Temporal lobe (tissue), 2 donors: ENCODE data around the genes PLEKHA6 and LRRN2.

GRCh38 chr1:203272876-203273908 lies 32.1 kb upstream of the BTG2 start:
- RAMPAGE, long total RNA = no peak

- RAMPAGE, long total RNA = no peak
These were observed 23.2 kb upstream of the BTG2 start for GRCh38 chr1:203281914-203282733.

DNA sequence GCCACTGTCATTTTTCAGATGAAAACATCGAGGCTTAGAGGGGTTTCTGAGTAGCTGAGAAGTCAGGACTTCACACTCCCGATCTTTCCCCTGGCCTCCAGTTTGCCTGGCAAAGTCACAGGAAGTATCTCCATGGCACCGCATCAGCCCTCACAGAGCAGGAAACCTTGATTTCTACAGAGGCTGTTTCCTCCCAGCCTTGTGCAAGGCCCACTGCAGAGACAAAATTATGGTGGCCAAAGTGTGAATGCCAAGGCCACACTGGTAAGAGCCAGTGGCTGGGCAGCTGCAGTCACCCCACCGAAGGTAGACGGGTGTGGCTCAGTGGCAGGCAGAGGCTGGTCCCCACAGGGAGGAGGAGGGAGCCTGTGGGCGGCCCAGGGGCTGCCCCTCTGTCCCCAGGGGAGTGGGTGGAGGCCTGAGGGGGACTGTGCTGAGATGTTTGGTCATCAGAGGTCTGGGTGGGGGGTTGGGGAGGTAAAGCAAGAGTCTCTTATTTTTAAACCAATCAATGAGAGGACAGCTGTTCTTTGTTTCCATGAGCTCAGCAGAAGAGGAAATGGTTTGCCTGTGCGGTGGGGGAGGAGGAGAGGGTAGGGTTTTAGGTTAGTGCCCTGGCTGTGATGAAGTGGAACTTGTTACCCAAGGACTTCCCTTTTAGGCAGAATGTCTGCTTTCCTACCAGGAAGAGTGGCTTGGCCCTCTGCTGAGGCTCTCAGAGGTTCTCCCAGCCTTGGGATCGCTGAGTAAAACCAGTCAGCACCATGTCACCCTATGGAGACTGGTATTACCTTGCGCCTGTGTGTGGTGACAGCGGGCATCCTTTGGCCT lies 18.1 kb upstream of the BTG2 start:
- RAMPAGE, long total RNA = no peak

- RAMPAGE, long total RNA = no peak
These were observed 20.0 kb downstream of the BTG2 start for GRCh38 chr1:203324942-203326077.

DNA sequence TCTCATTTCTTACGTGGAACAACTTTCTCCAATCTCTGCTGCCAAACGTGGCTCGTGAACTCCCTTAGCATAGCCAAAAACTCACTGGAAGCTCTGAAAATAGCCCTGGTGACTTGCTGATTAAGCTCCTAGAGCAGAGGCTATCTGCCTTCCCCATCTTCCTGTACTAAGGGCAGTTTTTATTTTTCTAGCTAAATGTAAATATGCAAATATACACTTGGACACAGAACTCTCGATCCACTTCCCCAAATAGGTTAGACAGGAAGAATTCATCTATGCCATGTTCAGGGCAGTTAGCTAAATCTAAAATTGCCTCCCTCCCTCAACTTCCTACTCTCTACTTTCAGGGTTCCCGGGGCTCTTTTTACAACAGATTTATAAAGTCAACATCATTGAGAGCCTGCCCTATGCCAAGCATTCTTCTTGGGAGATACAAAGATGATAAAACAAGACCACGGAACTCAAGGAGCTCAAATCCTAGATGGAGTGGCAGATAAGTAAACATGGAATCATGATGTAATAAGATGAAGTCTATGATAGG lies 59.4 kb upstream of the FMOD start:
- RAMPAGE, long total RNA = no peak

GRCh38 chr1:204081782-204082405 lies 9.0 kb downstream of the SOX13 start:
- RAMPAGE, long total RNA = no peak

DNA sequence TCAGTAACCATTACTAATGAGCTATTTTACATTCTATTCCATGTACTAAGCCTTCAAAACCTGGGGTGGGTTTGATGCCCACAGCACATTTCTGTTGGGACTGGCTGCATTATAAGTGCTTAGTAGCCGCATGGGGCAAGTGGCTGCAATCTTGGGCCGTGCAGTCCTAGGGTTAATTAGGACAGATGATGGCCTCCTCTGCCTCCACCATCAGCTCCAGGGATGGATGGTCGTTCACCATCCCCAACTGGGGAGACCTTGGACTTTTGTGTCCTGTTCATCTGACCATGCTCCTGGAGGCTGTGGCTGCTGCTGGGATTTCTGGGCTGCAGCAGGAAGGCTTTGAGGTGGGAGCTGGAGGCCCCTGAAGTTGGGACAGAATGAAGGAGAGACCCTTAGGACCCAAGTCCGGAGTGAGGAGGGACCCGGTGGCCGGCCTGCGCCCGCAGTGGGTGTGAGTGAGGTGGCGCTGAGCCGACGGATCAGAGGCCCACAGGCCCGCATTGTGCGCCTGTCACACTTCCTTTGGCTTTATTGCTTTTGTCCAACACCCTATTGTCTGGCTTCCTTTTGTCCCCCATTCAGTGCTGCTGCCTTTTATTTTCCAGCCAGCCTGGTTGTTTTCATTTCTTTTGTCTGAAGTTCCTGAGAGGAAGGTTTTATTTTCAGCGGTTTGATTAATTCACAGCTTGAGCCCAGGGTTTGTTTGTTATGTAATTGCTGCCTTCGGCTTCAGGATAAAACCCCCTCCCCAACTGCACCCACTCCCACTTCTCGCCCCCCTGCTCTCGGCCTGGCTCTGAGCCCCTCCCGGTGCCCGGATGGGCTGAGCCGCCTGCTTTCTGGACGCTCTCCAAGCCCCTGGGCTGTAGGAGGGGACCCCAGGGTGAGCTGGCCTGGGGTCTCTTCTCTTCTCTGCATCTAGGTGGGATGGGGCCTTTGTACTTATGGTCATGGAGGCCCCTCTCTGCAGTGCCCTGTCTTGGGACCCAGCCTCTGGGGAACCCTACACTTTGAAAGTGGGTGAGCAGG lies 35.6 kb downstream of the SOX13 start:
- RAMPAGE, long total RNA = no peak

- RAMPAGE, long total RNA = no peak
These were observed 20.8 kb downstream of the ETNK2 start for GRCh38 chr1:204130787-204131760.

GRCh38 chr1:204198082-204199146 lies 2.1 kb upstream of the KISS1 start:
- RAMPAGE, long total RNA = no peak

DNA sequence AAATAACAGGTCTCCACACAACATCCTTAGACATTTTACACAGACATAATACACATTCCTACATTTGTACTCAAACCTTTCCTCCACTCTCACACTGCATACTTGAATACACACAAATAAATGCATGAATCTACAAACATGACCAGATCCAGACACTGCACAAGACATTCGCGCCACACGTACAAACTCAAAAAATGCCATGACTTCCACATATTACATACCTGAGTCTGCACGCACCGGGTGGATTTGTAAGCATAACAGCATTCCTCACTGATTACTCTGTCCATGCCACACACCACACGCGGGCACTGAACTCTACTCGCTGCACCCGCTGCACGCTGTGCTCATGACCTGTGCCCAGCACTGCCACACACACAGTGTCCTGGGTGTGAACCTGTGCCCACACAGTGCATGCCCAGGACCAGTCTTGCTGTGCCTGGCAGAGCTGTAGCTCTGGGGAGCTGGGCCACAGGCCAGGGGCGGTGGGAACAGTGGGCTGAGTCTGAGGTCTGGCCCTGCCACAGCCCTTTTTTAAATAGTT lies 12.0 kb upstream of the GOLT1A start:
- RAMPAGE, long total RNA = no peak

- RAMPAGE, long total RNA = no peak
These were observed 14.2 kb upstream of the GOLT1A start for GRCh38 chr1:204227862-204228467.

GRCh38 chr1:204334913-204335282 lies 24.8 kb downstream of the PLEKHA6 start:
- RAMPAGE, long total RNA = no peak

DNA sequence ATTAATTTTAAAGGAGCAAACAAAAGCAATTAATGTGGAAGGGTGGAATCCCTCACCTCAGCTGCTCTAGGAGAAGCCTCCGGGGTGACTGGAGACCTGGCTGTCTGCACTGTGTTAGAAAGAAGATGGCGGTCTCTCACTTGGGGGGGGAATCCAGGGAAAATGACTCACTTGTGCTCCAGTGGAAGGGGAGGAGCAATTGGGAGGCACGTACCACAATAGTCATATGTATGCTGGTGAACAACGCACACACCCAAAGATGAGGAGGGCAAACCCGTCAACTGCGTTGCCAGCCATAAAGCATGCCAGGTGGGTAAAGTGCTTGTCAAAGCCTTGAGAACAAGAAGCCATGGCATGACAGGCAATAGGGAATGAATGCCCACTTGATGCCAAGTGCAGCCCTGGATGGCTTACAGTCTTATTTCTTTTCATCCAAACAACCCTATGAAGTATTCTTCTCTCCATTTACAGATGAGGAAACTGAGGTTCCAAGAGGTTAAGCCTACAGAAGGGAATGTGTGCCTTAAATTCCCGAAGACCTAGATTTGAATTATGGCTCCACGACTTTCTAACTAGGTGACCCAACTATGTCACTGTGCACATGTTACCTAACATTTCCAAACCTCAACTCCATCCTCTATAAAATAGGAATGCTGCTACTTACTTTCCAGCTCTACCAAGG lies 22.0 kb downstream of the PLEKHA6 start:
- RAMPAGE, long total RNA = no peak

GRCh38 chr1:204359453-204360186 lies at the start of gene PLEKHA6:
PLEKHA6 (minus strand) TSS chr1:204359929.
- RAMPAGE, long total RNA = no peak

DNA sequence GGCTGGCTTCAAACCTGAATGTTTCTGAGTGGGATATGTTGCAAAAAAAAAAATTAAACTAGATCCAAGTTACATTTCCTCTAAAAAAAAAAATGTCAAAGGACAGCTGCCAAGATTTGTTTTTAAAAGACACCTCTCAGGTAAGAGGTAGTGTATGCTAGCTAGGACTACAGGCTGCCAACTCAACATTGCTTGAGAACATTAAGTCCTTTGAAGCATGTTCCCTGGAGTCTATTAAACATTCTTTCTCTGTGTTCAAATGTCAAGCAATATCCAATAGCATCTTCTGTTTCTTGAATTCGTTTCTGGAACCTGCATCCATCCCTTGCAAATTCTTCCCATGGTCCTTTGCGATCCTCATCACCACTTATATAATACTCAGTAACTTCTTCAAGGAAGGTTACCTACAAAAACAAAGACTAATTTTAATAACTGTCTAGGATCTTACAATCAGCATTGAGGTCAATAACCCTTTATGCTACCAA lies 5.7 kb downstream of the PPP1R15B start:
- RAMPAGE, long total RNA = no peak

DNA sequence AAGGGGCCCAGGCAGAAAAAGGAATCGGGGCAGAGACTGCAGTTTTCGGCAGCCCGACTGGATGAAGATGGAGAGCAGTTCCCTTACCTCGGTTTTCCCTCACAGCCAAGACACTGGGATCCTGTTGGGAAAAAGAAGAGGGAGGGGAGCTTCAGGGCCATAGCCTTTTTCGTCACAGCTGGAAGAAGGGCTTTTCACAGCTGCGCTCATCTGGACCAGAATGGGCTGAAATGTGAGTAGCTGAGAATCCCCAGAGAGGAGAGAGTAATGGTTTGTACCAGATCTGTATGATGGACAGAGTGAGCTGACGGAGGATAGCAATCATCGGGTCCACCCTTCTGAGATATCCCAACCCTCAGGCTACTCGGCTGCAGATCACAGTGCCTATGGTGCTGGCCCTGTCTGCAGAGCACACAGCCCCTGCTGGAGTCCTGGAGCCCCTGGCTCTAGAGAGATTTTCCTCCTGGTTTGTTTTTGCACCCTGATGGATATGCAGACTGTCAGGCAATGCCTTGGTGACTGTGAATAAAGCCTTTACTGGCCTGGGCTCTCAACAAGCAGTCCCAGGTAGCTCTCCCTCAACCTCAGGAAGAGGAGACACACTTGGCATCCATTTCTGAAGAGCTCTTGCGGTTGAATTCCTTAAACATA lies 37.5 kb downstream of the PIK3C2B start:
- RAMPAGE, long total RNA = no peak

DNA sequence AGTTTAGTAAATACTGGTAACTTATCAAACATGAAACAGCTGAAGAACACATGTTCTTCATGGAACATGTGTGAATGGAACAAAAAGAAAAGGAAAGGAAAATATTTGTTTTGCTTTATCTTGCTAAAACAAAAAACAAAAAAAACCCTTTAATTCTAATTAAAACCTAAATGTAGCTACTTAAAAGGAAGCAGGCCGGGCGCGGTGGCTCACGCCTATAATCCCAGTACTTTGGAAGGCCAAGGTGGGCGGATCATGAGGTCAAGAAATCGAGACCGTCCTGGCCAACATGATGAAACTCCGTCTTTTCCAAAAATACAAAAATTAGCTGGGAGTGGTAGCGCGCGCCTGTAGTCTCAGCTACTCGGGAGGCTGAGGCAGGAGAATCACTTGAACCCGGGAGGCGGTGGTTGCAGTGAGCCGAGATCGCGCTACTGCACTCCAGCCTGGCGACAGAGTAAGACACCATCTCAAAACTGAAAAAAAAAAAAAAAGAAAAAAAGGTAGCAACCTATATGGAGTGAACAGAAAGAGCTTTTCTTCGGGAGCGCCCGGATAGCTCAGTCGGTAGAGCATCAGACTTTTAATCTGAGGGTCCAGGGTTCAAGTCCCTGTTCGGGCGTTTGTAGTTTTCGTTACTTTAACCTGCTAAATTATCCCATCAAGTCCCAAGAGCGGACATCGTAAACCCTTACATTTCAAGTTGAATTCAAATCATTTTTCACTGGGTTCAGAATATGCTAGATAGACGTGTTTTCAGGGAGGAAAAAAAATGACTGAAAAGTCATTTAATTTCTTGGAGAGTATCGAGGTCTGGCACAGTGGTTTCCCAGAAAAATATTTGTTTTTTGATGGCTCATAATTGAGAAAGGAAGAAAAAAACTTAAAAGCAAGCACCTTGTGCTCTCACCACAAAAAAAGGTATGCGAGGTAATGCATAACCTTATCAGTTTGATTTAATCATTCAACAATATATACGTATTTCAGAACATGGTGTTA lies 9.9 kb upstream of the MDM4 start:
- RAMPAGE, long total RNA = no peak

GRCh38 chr1:204578726-204579551 lies 62.7 kb downstream of the MDM4 start:
- RAMPAGE, long total RNA = no peak

DNA sequence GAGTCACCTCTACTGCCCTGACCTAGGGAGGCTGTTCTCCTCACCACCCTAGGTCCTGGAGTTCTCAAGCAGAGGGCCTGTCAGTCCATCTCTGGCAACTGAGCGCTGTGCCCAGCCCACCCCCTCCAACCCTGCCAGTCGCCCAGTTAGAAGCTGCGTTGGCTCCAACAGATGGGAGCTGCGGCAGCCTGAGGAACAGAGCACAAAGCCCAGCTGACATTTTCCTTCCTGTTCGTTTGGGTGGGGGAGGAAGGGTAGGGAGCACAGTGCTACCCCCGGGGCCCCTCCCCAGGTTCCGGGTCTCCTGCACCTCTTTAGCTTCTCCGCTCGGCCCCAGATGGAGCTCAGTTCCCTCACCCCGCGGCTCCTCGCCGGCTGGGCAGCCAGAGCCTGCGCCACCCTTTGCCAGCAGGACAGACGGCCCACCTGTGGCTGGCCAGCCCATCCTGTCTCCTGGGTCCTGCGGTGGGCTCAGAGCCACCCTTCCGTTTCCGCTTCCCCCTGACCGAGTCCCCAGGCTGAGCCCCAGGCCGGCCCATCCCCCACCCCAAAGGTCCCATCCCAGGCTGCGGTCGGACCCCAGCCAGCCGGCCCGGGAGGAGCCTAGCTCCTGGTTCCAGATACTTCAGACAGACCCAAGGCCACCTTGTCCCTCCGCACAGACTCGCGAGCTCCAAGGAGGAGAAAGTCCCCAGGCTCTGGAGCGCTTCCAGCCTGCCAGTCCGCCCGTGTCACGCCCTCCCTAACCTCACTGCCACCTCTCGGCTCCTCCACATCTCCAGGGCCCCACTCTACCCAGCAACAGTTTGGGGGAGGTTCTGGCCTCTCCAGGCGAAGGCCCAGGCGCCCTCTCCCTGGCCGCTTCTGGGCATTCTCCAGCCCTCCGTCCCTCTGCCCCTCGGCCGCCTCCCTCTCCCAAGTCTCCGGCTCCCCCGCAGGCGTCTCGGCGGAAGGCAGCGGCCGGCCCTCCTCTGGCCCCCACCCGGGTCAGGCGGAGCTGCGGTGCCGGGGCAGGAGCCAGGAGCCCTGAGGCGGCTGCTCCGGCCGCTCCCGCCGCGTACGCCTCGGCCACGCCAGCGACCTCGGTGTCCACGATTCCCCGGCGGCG lies 1.0 kb downstream of the LRRN2 start:
- RAMPAGE, long total RNA = no peak

DNA sequence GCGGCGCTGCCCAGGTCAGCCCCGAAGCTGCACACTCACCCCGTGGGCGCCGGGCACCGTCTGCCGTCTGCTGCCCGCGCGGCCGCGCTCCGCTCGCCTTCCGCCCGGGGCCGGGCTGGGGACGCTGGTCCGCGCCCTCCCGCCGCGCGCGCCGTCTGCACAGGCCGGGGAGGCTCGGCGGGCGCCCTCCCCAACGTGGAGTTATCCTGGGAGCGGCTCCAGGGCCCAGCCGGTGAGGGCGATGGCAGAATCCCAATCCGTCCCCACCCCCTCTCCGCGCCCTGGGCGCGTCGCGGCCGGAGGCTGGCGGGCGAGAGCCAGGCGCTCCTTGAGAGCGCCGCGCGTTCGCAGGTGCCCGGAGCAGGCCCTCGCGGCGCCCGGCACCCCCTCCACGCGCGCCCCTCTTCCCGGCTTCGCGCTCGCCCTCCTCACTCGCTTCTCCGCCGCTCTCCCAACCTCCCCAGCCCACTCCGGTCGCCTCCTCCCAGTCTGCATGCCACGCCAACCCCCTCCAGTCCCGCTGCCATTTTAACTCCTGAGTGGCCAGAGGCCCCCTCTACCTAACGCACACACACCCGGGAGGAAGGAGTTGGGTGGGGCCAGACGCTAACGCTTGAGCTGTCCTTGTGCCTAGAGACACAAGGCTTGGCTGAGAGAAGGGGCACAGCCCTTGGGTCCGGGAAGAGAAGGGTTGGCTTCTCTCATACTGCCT lies at the start of gene LRRN2:
Gene LRRN2 (minus strand): TSS at position 458 of the 712 bp plus-strand sequence.
- RAMPAGE, long total RNA = no peak